GM12892 (cell line): ENCODE measurements around the gene ARID1B.

- RRBS, result no CpG with 5 or more reads among the region's 4 CpGs
Measured at GRCh38 chr6:155145199-155145398, 118.7 kb upstream of the CLDN20 start.

DNA sequence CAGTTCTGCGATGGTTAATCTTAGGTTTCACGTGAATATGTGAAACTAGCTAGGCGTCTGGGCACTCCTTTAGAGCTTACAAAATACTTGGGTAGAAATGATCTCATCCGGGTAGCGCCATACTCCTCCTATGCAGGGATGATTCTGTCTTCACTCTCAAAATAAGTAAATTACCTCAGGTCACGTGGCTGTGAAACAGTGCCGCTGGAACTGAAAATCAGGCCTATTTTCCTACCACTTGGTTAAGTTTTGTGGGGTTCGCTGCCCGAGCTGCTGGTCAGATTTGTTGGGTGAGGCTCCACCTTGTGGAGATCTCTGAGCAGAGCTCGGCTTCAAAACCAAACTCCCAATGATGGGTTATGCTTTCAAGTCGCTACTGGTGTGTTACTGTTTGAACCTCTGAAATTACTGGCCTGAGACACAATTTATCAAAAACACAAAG is 15.5 kb upstream of the CLDN20 start:
- RRBS, result no CpG with 5 or more reads among the region's 11 CpGs

DNA sequence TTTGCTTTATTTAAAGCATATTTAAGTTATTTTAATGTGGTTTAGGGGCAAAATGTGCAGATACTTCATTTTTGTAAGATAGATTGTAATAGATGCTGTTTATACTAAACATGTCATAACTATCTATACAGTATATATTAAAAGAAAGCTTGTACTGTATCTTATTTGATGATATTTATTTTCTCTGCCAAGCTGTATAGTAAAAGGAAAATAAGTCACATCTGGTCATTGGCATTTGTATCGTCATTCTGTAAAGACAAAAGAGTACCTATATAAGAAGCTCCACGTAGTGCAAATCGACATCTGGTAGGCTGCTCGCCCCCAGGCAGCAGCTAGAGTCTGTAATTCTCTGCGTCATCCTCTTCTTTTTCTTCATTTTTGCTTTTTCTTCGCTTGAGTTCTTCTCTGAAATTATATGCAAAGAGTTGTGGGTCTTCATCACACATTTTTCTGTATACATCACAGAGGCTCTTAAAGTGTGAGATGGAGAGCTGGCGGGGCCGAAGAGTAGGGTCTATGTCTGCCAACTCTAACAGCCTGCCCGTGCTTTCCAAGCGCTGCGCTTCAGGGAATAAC is 6.2 kb upstream of the CLDN20 start:
- RRBS, result no CpG with 5 or more reads among the region's 11 CpGs

DNA sequence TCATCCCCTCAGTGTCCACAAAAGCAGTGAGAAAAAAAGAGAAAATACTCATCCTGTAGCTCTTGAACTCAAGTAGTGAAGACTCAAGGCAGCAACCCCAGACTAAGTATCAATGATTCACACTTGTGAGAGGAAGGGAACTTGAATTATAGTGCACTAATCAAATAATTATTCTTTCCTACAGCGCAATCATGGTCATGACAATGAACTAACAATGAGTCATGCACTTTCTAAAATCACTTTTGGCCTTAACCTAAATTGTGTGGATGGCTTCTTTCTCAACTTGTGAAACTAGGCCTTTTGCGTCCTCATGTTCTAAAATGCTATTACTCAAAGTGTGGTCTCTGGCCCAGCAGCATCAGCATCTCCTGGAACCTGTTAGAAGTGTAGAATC is 68.6 kb upstream of the NOX3 start:
- RRBS, result no CpG with 5 or more reads among the region's 2 CpGs

- RRBS, result no CpG with 5 or more reads among the region's 5 CpGs
Measured at GRCh38 chr6:156013090-156013656, 557.5 kb upstream of the NOX3 start.

- RRBS, result no CpG with 5 or more reads among the region's 8 CpGs
Measured at GRCh38 chr6:156395923-156396564, 381.1 kb upstream of the ARID1B start.

DNA sequence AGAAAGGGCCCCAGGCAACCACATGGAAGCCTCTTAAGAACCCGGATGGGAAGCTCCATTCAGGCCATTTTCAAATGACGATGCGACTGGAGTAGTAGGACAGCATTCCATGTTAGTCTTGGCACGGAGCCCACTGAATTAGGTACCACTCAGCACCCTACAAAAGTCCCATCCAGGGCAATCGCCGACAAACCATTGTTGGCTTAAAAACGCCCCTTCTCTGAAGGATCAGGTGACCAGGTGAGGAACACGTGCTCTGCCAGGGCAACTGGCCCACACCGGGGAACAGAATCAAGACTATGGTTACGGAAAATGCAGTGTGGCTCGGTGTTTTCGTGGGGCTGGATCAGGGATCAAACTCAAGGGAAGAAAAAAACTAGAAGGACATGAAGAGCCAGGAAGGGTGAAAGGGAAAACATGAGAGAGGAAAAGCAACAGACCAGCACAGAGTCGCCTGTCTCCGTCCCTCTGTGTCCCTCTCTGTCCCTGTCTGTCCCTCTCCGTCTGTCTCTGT is 177.8 kb upstream of the ARID1B start:
- RRBS, result no CpG with 5 or more reads among the region's 15 CpGs

GRCh38 chr6:156719111-156719430 is 58.1 kb upstream of the ARID1B start:
- RRBS, result no CpG with 5 or more reads among the region's 10 CpGs

- RRBS, result no CpG with 5 or more reads among the region's 5 CpGs
Measured at GRCh38 chr6:156775033-156775562, 2.1 kb upstream of the ARID1B start.

DNA sequence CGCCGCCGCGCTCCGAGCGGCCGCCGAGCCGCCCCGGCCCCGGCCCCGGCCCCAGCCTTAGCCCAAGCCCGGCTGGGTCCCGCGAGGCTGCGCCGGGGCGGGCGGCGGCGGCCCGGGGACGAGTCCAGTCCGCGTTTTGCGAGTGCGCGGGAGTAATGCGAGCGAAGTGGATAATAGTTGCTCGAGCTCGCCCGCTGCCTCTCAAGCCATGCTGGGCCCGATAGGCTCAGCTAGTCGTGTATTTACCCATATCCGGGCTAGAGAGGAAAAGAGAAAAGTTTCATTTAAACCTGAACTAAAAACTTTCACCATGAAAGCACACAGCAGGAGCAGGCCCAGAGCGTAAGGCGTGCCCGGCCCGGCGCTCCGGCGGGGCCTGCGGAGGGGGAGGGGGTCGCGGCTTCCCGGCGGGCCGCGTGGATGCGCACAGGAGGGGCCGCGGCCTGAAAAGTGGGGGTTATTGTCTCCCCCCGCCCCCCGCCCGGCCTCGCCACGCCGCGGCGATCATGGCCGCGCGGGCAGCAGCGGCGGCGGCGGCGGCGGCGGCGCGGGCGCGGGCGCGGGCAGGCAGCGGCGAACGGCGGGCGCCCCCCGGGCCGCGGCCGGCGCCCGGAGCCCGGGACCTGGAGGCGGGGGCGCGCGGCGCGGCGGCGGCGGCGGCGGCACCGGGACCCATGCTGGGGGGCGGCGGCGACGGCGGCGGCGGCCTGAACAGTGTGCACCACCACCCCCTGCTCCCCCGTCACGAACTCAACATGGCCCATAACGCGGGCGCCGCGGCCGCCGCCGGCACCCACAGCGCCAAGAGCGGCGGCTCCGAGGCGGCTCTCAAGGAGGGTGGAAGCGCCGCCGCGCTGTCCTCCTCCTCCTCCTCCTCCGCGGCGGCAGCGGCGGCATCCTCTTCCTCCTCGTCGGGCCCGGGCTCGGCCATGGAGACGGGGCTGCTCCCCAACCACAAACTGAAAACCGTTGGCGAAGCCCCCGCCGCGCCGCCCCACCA is at the start of gene ARID1B:
ARID1B (plus strand) TSS at position 204 of the 1,000 bp plus-strand sequence.
- RRBS, result under 1% methylated on average over 38 of the region's 143 CpGs

DNA sequence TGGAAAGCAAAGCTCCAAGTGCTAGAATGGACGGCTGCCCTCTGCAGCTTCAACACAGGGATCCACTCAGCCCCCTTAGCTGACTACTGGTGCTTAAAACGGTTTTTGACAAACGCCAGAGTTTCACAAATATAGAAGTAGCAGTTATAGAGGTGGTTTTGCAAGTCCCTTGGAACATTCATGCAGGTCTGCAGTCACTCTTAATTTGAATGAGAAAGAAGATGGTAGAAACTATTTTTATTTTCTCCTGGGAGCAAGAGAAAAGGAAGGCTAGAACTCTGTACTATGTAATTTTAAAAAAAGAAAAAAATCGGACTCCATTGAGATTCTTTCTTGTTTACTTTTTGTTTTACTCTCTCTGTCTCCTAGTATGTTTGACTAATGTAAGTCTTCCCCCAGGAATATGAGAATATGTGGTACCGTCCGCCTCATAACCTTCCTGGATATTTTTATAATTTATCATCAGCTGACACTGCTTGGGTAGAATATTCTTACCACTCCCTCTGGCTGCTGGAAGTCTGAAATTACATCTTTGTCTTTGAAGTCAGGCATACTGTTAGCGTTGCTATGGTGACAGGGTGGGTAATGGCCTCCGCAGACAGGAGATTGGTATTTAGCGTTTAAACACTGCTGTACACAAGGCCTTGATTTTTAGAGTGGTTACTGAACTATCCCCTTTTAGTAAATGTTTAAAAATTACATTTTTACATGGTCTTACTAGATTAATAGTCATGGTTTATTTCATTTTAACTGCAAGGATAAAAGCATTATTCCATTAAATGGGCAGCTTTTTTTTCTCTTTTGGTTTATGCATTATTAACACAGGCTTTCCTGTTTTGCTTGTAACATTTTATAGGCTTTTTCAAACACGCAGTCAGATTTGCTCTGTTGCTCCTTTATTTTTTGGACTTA is 176.3 kb downstream of the ARID1B start:
- RRBS, result no CpG with 5 or more reads among the region's 10 CpGs

DNA sequence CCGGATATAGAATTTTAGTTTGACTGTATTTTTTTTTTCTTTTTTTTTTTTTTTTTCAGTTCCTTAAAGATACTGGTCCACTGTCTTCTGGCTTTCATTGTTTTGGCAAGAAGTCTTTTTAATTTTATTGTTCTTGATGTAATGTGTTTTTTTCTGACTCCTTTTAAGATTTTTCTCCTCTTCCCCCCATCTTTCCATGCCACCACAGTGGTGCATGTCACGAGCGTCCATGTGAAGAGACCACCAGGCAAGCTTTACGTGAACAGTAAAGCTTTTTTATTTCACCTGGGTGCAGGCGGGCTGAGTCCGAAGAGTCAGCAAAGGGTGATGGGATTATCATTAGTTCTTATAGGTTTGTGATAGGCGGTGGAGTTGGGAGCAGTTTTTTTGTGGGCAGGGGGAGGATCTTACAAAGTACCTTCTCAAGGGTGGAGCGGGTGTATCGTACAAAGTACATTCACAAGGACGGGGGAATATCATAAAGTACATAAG is 198.4 kb downstream of the ARID1B start:
- RRBS, result no CpG with 5 or more reads among the region's 10 CpGs

- RRBS, result no CpG with 5 or more reads among the region's 17 CpGs
Measured at GRCh38 chr6:157150486-157151033, 172.8 kb downstream of the TMEM242 start.

- RRBS, result no CpG with 5 or more reads among the region's 39 CpGs
Measured at GRCh38 chr6:157206024-157206983, 117.0 kb downstream of the TMEM242 start.

- RRBS, result no CpG with 5 or more reads among the region's 4 CpGs
Measured at GRCh38 chr6:157244074-157244607, 79.2 kb downstream of the TMEM242 start.

GRCh38 chr6:157312011-157312751 is 11.1 kb downstream of the TMEM242 start:
- RRBS, result no CpG with 5 or more reads among the region's 18 CpGs

- RRBS, result 45% methylated on average over 3 of the region's 8 CpGs
Measured at GRCh38 chr6:157317020-157318162, 5.9 kb downstream of the TMEM242 start.

GRCh38 chr6:157427947-157428454 is 47.0 kb downstream of the ZDHHC14 start:
- RRBS, result no CpG with 5 or more reads among the region's 8 CpGs

DNA sequence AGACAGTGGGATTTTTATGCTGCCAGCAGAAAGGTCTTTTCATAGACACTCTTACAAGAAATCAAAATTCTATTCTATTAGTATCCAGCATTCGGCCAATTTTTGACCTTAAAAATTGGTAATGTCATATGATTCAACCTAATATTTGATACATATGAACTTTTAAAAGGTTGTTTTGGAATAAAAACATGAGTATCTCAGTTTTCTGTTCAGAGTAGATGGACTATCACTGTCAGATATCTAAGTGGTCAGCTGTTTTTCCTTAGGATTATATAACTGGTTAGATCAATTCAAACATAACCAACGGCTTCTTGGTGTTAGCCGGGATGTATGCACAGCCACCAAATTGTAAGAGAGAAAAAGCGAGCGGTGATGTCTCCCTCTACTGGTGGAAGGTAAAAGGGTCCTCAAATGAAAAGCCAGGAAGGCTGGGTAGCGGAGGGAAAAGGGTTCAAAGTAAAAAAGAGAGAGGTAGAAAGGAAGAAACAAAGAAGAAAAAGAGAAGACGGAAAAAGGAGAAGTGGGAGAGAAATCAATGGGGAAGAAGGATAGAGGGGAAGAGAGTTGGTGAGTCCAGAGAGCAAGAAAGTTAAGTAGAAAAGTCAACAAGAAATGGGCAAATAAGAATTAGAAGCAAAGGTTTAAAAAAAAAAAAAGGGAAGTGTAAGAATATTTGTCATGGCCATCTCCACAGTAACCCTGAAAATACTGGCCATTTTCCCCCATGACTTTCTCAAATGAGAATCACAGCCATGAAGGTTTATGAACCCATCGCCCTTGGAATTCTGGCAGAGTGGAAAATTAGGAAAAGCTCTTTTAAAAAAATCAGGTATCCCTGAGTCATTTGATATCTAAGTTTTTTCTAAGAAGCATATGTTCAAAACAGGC is 155.8 kb upstream of the SNX9 start:
- RRBS, result no CpG with 5 or more reads among the region's 8 CpGs

DNA sequence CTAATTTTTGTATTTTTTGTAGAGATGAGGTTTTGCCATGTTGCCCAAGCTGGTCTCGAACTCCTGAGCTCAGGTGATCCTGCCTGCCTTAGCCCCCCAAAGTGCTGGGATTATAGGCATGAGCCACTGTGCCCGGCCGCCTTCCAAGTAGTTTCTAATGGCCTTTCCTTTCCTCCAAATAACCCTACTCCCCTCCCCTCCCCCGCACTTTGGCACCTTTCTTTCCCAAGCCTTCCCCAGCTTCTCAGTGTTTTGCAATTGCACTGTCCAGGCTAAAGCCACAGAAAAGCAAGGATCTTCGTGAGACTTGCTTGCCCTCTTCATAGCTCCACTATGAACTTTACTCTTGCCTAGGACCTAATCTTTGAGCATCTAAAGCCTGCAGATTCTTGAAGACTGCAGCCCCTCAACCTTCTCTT is 152.6 kb upstream of the SNX9 start:
- RRBS, result no CpG with 5 or more reads among the region's 5 CpGs